ENCODE measurements around the gene TMEM144.

DNA sequence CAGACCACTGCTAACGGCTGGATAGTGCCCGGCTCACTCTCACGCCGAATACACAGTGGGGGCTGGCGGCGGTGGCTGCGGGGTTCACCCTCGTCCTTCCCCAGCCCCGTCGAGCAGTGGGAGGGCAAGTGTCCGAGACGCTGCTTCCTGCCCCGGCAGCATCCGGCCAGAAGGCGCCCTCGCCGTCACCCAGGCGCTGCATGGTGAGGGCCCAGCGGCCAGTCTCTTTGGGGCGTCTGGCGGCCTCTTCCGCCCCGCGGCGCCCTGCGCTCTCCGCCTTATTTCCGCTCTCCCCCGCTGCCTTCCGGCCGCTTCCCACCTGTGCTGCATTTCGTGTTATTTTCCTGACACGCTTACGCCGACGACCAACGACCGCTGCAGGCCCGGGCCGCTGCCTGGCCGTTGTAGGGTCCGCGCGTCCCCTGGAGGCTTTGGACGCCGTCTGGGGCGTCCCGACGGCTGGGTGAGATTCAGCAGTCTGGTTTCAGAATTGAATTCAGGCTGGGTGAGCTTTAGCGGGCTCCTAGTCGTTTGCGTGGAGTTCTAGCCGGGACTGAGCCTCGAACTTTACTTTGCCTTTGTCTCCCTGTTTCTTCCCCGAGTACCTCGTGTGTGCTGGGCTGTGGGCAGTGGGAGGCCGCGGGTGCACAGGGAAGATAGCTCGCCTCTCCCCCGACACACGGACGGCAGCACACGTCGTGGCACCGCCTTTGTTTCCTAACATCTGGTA is 563 bp downstream of the RBM46 start:
- RRBS, 2 experiments: 61 to 62% methylated on average over 12 of the region's 65 CpGs

GRCh38 chr4:155304408-155305284 is 72.1 kb downstream of the MAP9 start:
- RRBS, 2 experiments: no CpG with 5 or more reads among the region's 3 CpGs

- RRBS, 2 experiments: no CpG with 5 or more reads among the region's 3 CpGs
These were observed 11.5 kb downstream of the ASIC5 start for GRCh38 chr4:155854551-155854945.

- RRBS, 2 experiments: no CpG with 5 or more reads among the region's 1 CpG
These were observed 15.6 kb upstream of the ASIC5 start for GRCh38 chr4:155881529-155882132.

- RRBS, 2 experiments: no CpG with 5 or more reads among the region's 3 CpGs
These were observed 5.4 kb upstream of the CTSO start for GRCh38 chr4:155959110-155959467.

- RRBS, 2 experiments: no CpG with 5 or more reads among the region's 6 CpGs
These were observed 200.2 kb downstream of the PDGFC start for GRCh38 chr4:156771332-156771902.

GRCh38 chr4:156946470-156947396 is 24.9 kb downstream of the PDGFC start:
- RRBS, 2 experiments: no CpG with 5 or more reads among the region's 5 CpGs

DNA sequence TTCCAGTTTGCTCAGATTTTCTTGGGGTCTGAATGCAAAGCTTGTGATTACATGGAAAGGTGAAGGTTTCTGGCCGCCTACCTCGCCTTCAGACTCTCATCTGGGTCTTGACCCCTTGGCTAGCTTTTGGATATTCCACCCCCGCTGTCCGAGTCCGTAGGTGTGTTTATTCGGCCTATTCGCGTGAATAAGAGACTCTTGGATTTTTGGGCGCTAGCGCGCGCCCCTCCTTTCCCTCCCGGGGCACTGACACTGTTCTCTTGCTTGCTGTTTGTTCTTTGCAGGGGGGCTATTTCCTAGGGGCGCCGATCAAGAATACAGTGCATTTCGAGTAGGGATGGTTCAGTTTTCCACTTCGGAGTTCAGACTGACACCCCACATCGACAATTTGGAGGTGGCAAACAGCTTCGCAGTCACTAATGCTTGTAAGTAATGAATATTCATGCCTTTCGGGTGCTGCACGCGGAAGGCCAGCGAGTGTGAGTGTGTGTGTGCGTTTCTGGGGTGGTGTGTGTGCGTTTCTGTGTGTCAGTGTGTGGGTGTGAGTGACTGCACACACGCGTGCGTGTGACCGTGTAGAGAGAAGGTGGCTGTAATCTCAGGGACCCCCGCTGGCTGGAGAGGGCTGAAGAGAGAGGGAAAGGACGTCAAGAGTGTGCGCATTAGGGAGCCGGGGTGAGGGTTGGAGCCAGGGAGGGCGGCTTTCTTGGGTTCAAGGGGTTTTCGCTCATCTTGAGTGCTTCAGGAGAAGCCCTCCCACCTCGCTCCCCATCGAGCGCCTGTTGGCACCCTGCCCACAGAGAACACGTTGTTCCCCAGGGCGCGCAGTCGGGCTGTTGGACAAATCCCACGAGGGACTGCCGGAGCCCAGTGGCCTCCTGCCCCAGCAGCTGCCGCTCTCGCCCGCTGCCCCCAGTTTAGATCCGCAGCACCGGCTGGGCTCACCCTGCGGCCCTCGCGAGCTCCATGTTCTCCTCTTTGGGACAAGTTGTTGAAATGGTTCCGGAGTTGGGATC is 1.2 kb downstream of the GRIA2 start:
- RRBS, 2 experiments: 11 to 14% methylated on average over 10 of the region's 53 CpGs

GRCh38 chr4:158162722-158163140 is 10.1 kb downstream of the GASK1B start:
- RRBS, 2 experiments: no CpG with 5 or more reads among the region's 5 CpGs

DNA sequence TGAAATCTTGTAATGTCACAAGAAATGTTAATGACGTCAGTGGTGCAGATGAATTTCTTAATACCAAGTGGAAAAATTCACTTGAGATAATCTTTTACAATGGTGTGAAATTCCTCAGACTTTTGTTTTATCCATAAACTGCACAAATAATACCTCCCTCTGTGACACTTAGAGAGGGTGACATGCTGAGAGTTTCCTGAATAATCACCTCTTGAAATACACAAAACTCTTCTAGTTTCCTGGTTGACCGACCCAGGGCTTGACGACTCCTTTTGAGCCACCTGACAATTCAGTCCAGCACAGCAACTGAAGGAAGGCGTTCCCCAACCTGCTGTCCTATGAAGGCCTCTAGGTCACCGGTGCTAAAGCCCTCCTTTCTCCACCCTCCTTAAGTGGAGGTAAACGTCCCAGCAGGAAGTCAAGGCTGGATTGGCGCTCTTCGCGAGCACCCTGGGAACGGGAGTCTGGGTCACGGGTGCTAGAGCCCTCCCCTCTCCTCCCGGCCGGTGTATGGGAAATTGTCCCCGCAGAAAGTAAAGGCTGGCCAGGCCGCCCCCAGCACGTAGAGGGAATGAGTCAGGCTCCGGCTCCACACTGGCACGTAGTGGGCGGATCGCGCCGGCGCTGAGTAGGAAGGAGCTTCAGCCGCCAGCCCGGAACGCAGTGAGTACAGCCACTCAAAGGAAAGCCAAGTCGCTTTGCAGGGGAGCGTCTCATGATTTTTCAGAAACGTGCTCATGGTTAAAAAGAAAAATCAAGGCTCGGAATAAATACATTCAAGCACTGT is at the start of gene TMEM144:
TSS of gene TMEM144 (plus strand) at position 563 of the 787 bp plus-strand sequence.
- RRBS, 2 experiments: 1 to 3% methylated on average over 5 of the region's 30 CpGs

- RRBS, 2 experiments: no CpG with 5 or more reads among the region's 1 CpG
These were observed 2.0 kb upstream of the FNIP2 start for GRCh38 chr4:158766908-158767220.

DNA sequence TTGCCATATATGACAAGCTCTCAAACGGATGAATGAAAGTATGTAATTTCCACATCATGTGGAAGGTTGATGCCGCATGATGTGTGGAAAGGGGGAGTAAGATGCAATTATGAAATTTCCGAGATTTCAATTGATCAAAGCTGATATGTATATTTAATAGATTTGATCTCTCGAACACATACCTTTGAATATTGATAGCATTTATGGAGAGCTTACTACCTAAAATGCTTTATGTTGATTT is 882 bp downstream of the FNIP2 start:
- RRBS, 2 experiments: no CpG with 5 or more reads among the region's 4 CpGs

DNA sequence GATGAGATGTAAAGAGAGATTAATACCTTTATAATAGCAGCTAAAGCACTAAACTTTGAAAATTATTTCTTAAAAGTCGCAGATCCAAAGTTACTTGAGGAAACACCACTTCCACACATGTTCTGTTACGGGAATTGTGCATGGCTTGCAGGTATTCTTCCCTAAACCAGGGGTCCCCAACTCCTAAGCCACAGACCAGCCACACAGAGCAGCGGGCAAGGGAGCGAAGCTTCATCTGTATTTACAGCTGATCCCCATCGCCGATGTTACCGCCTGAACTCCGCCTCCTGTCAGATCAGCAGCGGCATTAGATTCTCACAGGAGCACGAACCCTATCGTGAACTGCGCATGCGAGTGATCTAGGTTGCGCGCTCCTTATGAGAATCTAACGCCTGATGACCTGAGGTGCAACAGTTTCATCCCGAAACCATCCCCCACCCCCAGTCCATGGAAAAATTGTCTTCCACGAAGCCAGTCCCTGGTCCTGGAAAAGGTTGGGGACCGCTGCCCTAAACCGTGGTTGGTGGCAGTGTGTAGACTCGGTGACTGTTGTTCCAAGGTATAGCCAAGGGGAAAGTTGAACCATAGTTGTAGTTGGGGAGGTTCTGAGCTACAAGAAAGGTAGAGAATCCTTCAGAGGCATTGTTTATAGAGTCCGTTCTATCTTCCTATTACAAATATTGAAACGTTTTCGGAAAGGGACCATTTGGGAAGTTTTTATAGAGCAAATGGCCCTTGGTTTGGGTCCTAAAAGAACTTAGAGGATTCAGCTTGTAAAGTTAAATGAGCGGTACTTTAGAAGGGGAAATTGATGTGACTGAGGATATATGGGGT is 26.9 kb downstream of the FNIP2 start:
- RRBS, 2 experiments: no CpG with 5 or more reads among the region's 25 CpGs

- RRBS, 2 experiments: no CpG with 5 or more reads among the region's 7 CpGs
These were observed 42.8 kb downstream of the FNIP2 start for GRCh38 chr4:158811380-158812177.

GRCh38 chr4:158820163-158820981 is 51.5 kb downstream of the FNIP2 start:
- RRBS, 2 experiments: no CpG with 5 or more reads among the region's 1 CpG

GRCh38 chr4:158827420-158828146 is 58.8 kb downstream of the FNIP2 start:
- RRBS, 2 experiments: no CpG with 5 or more reads among the region's 6 CpGs

- RRBS, 2 experiments: no CpG with 5 or more reads among the region's 3 CpGs
These were observed 74.4 kb downstream of the FNIP2 start for GRCh38 chr4:158843216-158843658.

- RRBS, 2 experiments: no CpG with 5 or more reads among the region's 7 CpGs
These were observed 18.3 kb downstream of the C4orf45 start for GRCh38 chr4:159016707-159017098.

GRCh38 chr4:159266767-159267280 is 163.9 kb downstream of the RAPGEF2 start:
- RRBS, 2 experiments: no CpG with 5 or more reads among the region's 4 CpGs

DNA sequence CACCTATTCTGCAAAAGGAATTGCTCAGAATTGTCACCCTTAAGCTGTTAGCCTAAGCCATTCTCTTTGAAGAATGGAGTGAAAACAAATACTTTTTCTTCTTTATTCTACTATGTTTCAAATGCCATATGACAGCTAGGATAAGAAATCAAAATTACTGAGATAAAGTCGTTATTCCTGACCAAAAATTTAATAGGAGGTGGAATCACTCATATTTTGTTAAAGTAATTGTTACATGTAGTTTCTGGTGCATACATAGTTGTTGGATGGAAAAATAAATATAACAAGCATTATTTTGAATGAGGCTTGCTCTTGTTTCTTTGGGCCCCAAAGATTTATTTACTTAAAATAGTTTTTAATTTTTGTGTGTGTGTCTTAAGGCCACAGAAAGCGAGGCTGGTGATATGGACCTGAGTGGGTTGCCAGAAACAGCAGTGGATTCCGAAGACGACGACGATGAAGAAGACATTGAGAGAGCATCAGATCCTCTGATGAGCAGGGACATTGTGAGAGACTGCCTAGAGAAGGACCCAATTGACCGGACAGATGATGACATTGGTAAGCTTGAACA is 211.4 kb downstream of the RAPGEF2 start:
- RRBS, 2 experiments: no CpG with 5 or more reads among the region's 7 CpGs

All from LNCaP clone FGC (cell line).